ENCODE measurements around a stretch of chr22.

GRCh38 chr22:36388135-36388876, 539 bp upstream of the MYH9 start:
- RRBS, result no CpG with 5 or more reads among the region's 33 CpGs

DNA sequence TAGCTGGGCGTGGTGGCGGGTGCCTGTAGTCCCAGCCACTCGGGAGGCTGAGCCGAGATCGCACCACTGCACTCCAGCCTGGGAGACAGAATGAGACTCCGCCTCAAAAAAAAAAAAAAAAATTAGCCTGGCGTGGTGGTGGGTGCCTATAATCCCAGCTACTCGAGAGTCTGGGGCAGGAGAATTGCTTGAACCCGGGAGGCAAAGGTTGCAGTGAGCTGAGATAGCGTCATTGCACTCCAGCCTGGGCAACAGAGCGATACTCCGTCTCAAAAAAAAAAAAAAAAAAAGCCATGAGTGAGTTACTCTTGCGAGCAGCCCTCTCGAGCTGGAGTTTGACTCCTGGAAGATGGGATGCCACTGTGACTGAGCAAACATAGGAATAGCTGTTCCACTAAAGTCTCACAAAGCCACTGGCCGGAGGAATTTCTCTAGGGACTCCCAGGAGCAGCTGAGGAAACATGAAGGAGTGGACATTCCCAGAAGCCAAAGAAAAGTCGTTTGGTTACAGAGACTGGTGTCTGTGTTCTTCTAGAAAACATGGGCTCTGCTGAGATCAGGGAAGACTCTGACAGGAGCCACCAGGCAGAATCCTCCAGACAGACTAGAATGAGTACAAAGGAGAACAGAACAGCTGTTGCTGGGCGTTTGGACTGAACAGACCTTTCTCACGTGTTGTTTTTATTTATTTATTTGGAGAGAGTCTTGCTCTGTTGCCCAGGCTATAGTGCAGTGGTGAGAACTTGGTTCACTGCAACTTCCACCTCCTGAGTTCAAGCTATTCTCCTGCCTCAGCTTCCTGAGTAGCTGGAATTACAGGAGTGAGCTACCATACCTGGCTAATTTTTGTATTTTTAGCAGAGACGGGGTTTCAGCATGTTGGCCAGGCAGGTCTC, 32.4 kb upstream of the MYH9 start:
- RRBS, result no CpG with 5 or more reads among the region's 19 CpGs

DNA sequence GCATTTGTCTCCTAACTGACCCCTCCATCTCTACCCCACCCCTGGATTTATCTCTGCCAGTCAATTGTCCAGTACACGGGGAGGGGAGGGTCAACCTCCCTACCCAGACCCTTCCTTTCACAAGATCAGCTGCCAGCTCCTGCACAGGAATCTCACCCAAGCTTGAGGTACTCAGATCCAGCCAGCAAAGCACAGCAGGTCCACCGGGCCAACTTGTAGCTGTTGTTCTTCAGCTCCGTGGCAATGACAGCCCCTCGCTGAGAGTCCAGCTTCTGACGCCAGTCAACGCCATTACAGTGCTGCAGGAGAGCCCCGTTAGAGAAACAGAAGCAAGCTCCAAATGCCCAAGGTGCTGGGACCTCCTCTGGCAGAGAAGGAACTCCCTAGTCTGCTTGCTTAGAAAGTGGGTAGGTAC, 5.5 kb upstream of the FOXRED2 start:
- RRBS, result no CpG with 5 or more reads among the region's 7 CpGs

DNA sequence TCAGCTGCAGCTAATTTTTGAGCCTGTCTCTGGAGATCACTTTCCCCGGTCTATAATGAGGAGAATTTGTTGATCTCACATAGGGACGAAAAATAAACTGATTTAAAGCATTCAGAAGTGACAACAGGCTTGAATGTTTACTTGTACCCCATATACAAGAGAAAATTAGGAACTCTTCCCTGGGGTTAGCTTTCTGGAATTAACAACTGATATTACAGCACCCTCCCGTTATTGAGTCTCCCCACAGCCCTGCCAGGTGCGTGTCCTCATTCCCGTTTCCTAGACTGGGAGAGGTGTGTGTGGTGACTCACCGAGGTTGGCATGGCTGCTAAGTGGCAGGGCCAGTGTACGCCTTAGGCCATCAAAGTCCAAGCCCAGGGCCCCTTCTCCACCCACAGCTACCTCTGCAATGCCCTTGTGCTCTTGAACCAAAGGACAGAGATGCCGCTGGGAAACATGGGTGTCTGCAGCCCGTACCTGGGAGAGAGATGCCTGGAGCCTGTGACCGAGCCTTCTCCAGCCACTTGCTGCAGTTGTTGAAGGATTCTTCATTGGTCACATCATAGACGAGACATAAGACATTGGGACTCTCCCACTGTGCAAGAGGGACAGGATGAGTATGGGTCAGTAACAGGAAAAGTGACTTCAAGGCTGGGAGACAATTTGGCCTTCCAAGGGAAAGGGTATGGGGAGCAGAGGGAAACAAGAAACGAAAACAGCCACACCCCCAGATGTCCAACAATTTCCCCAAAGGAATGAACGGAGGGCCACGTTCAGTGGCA, 12.3 kb downstream of the IFT27 start:
- RRBS, result no CpG with 5 or more reads among the region's 14 CpGs

GRCh38 chr22:36879794-36880362, 19.1 kb downstream of the NCF4 start:
- RRBS, result no CpG with 5 or more reads among the region's 8 CpGs

- RRBS, result no CpG with 5 or more reads among the region's 7 CpGs
Observed at GRCh38 chr22:36921221-36921741, 7.9 kb downstream of the CSF2RB start.

DNA sequence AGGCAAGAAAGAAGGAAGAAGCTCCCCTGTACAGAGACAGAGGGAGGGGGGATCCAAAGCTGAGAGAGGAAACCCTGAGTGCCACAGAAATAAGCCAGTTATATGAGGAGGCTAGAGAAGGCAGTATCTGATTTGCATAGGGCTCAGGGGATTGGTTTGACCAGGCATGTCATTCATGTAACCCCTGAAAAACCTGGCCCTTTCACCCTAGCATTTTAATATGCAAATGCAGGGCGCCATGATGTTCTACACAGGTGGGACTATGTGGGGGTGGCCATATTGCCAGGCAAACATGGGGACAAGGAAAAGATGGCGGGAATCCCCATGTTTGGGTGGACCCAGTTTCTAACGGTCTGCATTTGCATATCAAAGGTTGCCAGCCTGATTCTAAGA, 27.2 kb downstream of the CSF2RB start:
- RRBS, result no CpG with 5 or more reads among the region's 3 CpGs

DNA sequence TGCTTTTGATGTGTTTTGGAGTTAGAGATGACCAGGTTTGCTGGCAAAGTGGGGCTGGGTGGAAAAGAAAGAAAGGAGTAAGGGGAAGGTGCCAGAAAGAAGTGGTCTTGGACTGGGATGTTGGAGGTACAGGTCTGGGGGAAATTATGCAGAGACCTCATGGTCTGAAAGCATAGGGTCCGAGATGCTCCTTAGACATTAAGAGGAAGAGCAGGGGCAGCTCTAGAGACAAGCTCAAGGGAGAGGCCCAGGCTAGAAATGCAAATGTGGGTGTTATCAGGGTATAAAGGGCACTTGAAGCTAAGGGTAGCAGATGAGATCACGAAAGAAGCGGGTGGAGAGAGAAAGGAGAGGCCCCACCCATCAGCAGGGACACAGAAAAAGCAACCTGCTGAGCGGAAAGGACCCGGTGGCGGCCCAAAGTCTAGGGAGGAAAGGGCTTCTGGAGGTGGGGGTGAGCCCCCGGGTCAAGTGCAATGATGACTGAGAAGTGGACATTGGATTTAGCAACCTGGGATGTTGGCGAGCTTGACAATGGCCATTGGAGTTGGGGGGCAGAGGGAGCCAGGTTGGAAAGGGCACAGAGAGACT, 8.9 kb downstream of the TMPRSS6 start:
- RRBS, result 53% methylated on average over 3 of the region's 8 CpGs

GRCh38 chr22:37101214-37101787, 8.2 kb downstream of the TMPRSS6 start:
- RRBS, result no CpG with 5 or more reads among the region's 6 CpGs

DNA sequence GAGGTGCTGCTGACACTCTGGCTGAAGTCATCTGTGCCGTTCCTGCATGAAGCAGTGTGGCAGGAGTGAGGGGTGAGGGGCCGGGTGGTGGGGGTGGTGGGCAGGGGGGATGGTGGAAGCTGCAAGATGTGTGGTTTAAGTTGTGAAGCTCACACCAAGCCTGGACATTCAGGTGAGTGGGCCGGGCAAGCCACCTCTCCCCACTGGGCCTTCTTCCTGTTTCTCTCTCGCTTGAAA, 14.6 kb upstream of the IL2RB start:
- RRBS, result 40% methylated on average over 1 of the region's 4 CpGs

- RRBS, result no CpG with 5 or more reads among the region's 16 CpGs
Observed at GRCh38 chr22:37186096-37187061, 1.7 kb downstream of the C1QTNF6 start.

DNA sequence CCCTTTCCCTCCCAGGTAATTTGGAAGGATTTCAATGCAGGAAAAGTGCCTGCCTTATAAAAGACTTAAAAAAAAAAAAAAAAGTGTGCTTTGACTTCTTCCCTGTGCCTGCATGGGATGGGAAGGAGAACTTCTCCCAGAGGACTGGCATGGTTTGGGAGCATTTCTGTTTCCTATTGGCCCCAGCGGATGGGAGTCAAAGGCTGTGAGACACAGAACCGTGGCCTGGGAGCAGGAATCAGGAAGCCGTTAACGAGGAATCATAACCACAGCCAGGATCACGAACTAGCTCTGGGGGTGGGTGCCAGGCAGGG, 583 bp downstream of the C1QTNF6 start:
- RRBS, result no CpG with 5 or more reads among the region's 5 CpGs

GRCh38 chr22:37229151-37229818, 14.8 kb downstream of the RAC2 start:
- RRBS, result no CpG with 5 or more reads among the region's 6 CpGs

- RRBS, result no CpG with 5 or more reads among the region's 15 CpGs
Observed at GRCh38 chr22:37274253-37275114, 7.8 kb upstream of the CYTH4 start.

GRCh38 chr22:37284789-37285331, 2.6 kb downstream of the CYTH4 start:
- RRBS, result no CpG with 5 or more reads among the region's 14 CpGs

GRCh38 chr22:37311914-37312216, 29.6 kb downstream of the CYTH4 start:
- RRBS, result no CpG with 5 or more reads among the region's 15 CpGs

DNA sequence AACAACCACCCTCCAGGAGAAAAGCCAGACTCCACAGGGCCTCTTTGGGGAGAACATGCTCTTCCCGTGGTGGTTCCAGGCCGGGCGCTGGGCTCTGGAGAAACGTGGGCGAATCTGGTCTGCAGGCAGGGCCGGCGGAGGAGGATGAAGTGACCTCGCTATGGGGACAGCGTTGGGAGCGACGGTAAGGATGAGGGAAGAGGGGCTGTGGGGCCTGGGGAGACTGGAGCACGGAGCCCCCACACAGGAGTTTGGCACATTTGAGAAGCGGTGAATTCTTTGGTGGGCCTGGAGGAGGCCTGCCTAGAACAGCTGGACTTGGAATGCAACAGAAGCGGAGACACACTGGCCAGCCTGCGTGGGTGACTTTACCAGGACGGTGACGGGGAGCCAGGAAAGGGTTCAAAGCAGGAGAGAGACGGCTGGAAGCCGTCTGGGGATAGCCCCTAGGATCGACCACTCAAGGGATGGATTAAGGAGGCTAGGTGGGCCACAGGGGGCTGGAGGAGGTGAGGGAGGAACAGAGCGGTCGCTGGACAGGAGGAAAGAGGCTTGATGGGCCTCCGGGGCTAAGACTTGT, 36.6 kb downstream of the CYTH4 start:
- RRBS, result 34% methylated on average over 5 of the region's 23 CpGs

DNA sequence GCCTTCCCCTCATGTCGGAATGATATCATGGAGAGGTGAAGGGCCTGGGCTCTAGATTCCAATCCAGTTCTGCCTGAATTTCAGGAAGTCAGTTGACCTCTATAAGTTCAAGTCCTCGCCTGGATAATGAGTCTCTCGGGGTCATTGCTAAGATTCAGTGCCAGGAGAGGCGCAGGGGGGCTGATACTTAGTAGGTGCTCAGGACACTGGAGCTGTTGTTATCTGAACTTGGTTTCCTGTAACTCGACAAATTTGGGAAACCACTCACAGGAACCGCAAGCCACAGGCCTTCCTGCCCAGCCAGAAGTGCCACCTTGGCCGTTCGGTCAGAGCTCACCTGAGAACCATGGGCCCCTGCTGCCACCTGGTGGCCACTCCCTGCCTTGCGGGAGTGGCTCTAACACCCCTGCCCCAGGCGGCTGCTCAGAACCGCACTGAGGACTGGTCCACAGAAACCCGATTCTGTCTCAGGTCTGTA, 6.9 kb downstream of the CDC42EP1 start:
- RRBS, result no CpG with 5 or more reads among the region's 12 CpGs

DNA sequence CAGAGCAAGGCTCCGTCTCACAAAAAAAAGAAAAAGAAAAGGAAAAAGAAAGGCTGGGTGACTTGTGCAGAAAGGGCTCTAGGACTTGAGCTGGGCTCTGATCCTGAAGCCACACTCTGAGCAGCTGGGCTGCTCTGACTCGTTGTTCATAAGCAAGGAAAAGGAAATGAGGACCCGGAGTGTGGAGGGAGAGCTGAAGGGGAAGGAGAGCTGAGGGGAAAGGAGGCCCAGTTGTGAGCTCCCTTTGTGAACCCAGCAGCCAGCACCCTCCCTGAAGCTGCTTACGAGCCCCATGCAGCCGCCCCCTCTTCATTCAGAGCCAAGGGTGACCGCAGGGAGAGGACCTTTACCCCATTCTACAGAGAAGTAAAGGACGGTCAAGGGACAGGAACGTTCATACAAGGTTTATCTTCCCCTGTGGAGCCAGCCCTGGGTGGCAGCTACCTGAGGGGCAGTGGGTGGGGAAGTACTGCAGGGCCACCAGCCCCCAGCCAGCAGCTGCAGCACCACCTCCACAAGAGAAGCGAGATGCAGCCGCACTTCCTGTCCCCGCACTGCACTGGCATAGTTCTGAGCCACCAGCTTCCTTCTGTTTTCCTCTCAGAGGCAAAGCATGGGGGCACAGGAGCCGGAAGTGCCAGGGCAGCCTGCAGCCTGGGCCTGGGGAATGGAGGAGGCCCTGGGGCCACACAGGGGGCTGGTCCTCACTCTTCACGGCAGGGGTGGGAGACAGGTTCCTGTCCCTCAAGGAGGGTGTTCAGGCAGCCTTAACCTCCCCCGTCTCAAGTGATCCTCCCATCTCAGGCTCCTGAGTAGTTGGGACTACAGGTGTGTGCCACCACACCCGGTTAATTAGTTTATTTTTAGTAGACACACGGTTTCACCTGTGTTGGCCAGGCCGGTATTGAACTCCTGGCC, 12.1 kb upstream of the SH3BP1 start:
- RRBS, result no CpG with 5 or more reads among the region's 17 CpGs

DNA sequence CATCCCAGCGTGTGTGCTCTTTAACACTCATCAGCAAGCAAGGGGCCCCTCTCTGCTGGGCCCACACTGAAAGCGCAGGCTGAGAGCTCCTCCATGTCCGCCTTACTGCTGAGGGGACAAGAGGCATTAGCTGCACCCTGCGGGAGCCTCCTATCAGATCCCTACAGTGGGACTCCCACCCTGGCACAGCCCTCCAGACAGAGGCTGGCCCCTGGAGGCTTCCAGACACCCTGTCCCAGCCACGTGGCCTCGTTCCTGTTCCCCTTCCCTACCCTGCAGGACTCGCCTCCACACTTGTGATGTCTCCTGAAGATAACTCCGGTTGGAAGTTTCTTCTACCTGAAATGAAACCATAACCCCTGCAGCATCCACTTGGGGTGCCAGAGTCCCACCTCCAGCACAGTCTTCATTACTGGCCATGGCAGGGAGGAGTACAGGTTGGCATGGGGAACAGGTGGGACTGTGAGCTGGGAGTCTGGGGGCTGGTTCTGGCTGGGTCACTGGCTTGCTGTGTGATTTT, 5.0 kb upstream of the SH3BP1 start:
- RRBS, result no CpG with 5 or more reads among the region's 8 CpGs

Measured in AG09309 (cell line).